SP-49 (cell line): ENCODE measurements around a stretch of chr20.

DNA sequence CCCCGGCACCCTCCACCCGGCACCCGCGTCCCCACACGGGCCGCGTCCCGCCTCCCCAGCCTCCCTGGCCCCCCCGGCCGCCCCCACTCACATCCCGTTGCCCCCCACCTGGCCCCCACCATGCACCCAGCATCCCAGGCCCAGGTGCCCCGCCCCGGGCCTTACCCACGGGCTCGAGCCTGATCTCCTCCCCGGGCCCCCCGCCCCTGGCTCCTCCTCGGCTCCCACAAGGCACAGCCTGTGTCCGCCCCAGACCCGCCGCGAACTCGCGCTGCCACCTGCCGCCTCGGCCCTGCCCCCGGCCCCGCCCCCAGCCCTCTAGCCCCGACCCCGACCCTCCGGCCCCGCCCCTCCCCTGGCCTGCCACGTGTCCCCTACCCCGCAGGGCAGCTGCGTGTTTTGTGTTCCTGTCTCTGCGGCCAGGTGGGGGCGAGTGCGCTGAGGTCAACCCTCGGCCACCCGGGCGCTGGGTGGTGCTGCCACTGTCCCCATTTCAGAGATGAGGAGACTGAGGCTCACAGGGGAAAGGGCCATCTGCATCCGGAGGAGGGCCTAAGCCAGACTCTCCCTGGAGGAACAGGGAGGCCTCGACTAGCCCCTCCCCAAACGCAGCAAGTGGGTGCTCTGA lies 100.0 kb downstream of the TAF4 start:
- PRO-cap = no peak

- PRO-cap = no peak
Observed at GRCh38 chr20:62000125-62000282, 65.7 kb downstream of the TAF4 start.

GRCh38 chr20:62001659-62002727 lies 63.7 kb downstream of the TAF4 start:
- PRO-cap = no peak

DNA sequence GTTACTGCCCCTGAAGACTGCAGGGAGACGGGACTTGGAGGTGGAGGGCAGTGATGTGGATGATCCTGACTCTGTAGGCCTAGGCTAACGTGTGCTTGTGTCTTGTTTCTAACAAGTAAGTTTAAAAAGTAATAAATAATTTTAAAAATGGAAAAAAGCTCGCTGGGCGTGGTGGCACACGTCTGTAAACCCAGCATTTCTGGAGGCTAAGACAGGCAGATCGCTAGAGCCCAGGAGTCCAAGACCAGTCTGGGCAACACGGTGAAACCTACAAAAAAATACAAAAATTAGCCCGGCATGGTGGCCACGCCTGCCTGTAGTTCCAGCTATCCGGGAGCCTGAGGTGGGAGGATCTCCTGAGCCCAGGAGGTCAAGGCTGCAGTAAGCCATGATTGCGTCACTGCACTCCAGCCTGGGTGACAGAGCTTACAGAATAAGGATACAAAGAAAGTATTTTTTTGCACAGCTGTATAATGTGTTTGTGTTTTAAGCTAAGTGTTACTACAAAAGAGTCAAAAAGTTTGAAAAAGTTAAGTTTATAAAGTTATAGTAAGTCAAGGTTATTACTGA lies 22.7 kb downstream of the TAF4 start:
- PRO-cap = no peak

GRCh38 chr20:62066847-62067700 lies 1.4 kb upstream of the TAF4 start:
- PRO-cap = no peak

DNA sequence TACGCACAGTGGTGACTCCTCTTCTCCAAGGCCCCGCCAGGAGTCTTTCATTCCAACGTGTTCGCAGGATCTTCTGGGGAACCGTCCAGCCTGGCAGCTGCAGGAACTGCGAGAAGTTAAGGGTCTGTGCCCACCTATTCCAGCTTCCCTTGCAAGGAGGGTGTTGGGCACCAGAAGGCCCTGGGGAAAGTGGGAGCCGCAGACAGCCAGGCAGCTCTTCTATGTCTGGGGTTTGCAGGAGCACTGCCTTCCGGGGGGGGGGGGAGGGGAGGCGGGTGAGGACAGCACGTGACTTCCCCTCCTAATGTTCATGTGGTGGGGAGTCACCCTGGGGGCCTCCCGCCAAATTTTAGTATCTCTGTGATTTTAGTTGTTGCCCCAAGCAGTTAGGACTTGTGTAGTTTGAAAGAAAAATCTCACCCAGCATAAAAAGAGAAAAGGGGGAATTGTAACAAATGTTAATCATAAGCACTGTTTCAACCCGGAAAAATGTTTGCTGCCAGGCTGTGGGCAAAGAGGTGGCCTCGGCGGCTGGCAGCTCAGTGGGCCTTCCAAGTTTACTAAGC lies 2.2 kb upstream of the TAF4 start:
- PRO-cap = no peak

GRCh38 chr20:62126151-62126841 lies 4.0 kb downstream of the LSM14B start:
- PRO-cap = no peak

DNA sequence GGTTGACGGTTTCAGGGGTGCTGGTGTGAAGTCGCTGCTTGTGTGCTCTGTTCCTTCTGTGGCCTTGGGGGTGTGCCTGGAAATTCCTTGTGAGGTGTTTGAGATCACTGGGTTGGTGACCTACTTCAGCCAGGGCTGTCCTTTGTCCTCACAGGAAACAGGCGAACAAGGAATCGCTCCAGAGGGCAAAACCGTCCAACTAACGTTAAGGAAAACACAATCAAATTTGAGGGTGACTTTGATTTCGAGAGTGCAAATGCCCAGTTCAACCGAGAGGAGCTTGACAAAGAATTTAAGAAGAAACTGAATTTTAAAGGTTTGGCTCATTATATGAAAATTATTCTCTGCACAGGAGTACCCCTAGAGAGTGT lies 8.1 kb downstream of the LSM14B start:
- PRO-cap = no peak

- PRO-cap = no peak
Observed at GRCh38 chr20:62151916-62152840, 8.6 kb downstream of the SS18L1 start.

DNA sequence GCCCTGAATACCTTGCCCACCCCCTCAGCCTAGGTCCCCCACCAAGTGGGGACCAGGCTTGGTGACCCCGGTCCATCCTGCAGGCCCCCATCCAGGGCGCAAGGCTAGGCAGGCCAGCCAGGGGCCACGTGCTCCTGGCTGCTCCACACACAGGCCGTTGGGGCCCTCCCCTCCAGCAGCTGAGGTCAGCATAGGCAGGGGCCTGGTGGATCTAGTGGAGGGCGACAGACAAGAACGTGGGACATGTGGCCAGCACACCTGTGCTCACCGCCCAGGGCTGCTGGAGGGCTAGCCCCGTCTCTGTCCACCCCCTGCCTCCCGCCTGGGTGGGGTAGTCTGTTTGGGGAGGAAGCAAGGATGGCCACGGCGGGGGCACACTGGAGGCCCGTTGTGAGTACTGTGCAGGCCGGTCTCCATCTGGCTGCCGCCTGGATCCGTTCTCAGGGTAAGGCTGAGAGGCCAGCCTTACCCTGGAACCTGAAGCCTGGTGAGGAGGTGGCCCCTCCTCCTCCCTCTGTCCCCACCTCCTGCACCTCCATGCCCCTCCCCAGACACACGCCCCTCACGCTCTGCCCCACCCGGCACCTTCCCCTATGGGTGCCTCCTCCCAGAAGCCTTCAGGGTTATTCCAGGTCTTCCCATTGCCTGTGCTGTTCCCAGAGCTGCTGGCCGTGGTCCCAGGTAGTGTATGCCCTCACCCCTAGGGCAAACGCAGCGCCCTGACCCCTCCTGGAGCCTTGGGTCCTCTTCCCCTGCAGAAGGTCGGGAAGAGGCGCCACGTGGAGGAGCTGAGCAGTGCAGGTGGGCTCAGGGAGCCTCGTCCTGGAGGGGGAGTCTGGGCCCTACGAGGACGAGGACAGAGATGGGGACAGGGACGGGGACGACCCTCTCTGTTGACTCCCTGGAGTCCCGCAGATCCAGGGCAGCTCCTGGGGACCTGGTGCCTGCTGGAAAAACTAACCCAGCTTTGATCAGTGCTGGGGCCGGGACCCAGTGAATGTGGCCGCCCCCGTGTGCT lies 7.9 kb upstream of the HRH3 start:
- PRO-cap = no peak

GRCh38 chr20:62234830-62235526 lies 3.3 kb upstream of the OSBPL2 start:
- PRO-cap = no peak

- PRO-cap = no peak
Observed at GRCh38 chr20:62239246-62240056, 1.1 kb downstream of the OSBPL2 start.

DNA sequence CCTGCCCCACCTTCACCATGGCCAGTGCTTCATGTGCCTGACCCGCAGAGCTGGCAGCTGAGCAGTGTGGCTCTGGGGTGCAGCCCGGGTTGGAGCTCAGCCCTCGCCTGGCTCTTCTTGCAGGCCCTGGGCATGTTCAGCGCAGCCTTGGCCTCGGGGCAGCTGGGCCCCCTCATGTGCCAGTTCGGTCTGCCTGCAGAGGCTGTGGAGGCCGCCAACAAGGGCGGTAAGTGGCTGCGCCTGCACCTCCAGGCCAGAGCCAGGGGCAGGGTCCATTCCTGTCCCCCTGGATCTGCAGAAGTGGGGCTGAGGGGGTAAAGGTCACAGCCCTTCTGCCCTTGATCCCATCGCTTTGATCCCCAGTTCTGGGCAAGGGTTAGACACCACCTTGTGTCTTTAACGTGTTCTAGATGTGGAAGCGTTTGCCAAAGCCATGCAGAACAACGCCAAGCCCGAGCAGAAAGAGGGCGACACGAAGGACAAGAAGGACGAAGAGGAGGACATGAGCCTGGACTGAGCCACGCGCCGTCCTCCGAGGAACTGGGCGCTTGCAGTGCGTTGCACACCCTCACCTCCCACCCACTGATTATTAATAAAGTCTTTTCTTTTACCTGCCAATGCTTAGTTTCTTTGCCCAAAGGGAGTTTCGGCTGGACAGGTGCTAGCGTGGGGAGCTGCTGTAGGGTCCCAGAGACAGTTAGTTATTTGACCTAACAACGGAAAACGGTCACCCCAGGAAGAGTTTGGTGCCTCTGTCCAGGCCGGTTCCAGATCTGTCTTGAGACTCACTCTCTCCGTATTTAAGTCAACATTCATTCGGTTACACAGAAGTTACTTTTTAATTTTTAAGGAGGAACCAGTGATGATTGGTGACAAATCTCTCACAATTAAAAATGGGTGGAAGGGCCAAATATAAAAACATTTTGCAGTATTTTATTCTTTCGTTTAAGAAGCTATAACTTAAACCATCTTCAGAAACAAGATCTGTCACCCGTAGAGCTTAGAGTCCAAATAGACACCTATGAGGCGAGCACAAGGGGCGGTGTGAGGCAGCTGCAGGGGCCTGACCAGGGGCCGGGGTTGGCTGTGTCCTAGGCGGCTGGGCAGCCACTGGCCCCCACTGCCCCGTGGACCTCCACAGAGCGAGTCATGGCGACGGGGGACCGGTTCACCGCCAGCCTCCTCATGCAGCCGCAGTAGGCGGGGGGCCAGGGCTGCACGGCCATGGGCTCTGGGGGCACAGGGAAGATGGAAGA lies 5.9 kb downstream of the ADRM1 start:
- PRO-cap = no peak

- PRO-cap = no peak
Observed at GRCh38 chr20:62316501-62317421, 14.0 kb downstream of the ADRM1 start.

DNA sequence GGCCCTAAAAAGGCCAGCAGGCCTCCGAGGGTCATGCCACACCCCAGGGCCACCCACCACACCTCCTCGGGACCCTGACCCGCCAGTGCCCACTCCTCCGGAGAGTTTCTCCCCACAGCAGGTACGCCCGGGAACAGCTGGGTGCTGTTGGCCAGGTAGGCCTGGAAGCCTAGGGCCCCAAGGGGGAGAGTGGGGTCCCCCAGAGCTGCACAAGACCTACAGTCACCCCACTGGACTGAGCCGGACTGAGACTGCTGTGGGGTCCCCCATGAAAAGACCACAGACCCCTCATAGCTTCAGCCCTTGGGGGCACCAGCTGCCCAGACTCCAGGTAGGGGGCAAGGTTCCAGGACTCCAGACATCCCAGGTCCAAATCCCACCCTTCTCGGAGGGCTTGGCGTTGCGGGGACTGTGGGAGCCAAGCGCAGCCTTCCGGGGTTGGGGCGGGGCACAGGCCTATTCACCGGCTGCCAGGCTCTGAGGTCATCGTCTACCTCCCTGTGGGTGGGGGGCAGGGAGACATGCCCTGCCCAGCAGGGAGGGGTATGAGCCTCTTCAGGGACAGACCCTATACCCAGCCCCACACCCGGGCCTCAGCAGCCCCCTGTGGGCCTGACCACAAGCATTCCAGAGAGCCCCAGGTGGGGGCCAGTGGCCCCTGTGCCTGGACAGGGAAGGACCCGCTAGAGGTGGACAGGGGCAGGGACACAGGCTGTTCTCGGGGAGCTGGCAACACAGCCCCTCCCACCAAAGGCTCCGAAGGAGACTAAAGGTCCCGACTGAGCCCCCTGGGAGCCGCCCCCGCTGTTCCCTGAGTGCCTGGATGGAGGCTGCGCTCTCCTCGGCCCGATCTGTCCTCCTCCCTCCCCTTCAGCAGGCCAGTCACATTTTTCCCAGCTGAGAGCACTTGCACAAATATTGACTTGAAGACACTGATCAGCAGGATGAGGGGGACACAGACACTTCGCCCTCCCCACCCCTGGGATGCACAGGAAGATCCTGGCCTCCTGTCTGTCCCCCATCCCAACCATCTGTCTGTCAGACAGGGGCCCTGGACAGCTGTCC lies 11.6 kb downstream of the LAMA5 start:
- PRO-cap = no peak

GRCh38 chr20:62356271-62356778 lies 10.8 kb downstream of the LAMA5 start:
- PRO-cap = no peak

GRCh38 chr20:62373788-62374205 lies 6.7 kb upstream of the LAMA5 start:
- PRO-cap = no peak

DNA sequence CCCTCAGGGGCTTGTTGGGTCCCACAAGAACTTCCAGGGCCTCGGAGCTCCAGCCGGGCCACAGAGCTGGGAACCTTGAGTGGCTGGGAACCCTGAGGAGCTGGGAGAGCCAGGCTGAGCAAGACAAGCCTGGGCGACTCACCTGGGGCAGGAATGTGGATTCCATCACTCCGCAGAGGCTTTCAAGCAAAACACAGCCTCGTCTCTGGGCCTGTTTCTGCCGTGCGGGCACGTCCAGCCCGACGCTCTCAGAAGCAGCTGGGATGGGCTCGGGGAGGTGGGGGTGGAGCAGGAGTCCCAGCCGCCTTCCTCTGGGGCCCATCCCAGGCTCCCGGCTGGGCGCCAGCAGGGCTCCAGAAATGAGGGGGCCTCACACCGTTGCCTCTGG lies 8.8 kb upstream of the RPS21 start:
- PRO-cap = no peak

DNA sequence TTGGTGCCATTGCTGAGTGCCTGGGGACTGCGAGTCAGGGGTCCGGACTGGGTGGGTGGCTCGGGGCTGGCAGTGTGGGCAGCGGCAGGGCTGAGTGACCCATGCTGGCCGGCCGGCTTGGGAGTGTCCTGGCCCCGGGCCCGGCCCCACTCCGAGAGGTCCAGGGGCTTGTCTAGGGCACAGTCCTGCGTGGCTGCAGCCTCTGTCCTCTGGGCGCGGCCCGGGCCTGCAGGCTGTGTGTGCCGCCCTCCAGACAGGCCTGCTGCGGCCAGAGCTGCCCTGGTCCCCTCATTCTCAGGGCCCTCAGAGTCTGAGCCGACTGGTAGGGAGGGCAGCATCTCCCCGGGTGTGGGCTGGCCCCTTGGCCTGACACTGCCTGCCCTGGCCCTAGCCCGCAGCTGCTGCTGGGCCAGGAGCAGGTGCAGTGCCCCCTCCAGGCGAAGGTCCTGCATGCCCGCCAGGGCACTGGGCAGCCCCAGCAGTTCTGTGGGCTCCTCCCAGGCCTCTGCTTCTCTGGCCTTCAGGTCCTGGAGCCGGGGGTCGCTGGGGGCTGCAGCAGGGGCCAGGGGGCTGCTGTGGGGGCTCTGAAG lies 6.9 kb upstream of the CABLES2 start:
- PRO-cap = no peak

- PRO-cap = no peak
Observed at GRCh38 chr20:62523755-62524214, 48.0 kb upstream of the GATA5 start.